H7 (cell line): ENCODE data around the genes EFHD2, CELA2A, UQCRHL and FAM131C.

GRCh38 chr1:15344866-15345564 lies 64.7 kb upstream of the EFHD2 start:
- RAMPAGE, long total RNA = no peak

GRCh38 chr1:15409357-15410038 lies at the start of gene EFHD2:
Gene EFHD2 (plus strand): TSS chr1:15409888.
- RAMPAGE, long total RNA = no peak

DNA sequence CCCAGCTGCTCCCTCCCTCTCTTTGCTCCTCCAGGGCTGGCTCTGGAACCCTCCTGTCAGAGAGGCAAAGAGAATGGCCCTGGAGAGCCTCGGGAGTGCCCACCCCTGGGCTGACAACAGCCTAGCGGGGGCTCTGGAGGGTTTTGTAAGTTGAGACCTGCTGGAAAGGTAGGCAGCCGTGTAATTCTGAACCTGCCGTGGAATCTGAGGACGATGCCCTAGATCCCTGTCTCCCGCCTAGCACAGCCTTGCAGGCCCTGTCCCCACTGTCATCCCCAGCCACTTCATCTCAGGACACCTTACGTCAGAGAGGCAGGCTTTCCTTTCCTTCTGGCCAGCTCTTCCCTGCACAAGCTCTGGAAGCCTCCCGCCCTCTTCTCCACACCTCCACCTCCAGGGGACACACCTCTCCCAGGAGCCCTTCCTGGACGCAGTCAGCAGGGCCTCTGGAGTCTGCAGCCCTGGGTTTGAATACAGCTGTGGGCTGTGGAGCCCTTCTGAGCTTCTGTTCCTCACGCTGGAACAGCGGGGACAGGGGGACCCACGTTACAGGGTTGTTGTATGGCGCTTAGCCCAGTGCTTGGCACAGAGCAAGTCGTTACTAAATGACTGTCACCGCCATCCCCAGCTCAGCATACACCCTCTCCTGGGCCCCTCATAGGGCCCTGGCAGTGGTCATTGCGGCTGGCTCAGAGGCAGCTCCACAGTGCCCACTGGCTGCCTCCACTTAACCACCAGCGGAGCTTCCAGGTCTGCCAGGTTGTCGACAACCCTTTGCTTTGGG lies 4.4 kb downstream of the EFHD2 start:
- RAMPAGE, long total RNA = no peak

- RAMPAGE, long total RNA = no peak
Observed at GRCh38 chr1:15428456-15429134, 9.6 kb upstream of the CTRC start.

GRCh38 chr1:15456616-15456948 lies at the start of gene CELA2A:
Gene CELA2A (plus strand): TSS chr1:15456732.
- RAMPAGE, long total RNA = no peak

GRCh38 chr1:15568476-15569156 lies 16.2 kb downstream of the AGMAT start:
- RAMPAGE, long total RNA = no peak

DNA sequence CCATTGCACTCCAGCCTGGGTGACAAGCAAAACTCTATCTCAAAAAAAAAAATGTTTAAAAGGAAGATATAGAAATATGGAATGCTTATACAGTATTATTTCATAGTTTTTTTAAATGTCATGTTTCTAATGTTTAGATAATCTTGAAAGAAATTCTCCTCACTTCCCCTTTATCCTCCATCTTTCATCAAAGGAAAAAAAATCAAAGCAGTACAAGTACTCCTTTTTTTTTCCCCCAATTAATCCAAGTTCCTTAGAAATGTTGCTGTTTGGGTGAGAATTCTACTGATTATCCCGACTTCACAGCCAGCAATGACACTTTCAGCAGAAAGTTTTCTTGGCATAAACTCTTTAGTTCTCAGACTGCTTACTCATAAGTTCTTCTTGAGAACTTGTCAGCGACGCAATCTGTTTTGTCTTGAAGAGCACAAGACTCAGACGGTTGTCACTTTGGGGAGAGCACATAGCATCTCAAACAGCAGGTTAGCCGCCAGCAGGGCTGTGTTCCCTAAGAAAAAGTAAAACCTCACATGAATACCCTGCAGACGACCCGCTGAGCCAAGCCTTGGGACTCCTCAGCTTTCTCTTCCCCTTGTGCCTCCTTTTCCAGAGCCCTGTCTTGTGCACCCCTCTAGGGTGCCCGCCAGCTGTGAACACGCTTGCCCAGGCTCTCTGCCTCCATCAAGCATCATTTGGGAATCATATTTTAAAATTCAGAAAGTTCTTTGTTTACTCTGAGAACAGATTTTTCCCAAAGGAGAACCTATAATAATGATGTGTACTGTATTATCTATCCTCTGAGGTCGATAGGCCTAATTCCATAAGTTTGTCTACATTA lies 11.4 kb downstream of the AGMAT start:
- RAMPAGE, long total RNA = no peak

DNA sequence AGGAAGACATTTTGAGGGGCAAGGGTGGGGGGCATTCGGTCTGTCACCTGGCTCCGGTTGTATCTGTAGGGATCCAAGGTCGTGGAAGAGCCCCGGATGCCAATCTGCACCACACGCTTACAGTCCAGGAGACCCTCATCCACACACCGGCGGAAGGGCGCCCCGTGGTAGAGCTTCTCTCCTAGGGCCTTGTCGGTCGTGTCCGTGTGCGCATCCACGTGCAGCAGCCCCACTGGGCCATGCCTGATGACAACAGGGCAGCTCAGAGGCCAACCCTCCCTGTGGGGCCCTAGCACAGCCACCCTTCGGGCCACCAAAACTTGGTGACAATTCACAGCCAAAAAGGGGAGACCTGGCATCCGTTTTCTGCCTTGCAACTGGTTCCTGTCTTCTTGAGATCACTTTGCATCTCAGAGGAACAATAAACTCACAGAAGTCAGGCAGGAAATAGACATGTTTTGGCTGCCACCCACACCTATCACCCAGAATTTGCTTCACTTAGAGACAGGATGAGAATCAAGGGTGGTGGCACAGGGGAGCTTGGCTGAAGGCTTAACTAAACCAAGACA lies 6.0 kb downstream of the AGMAT start:
- RAMPAGE, long total RNA = no peak

GRCh38 chr1:15651302-15652208 lies 8.0 kb upstream of the RSC1A1 start:
- RAMPAGE, long total RNA = no peak

GRCh38 chr1:15669655-15670370 lies 10.3 kb downstream of the RSC1A1 start:
- RAMPAGE, long total RNA = no peak

- RAMPAGE, long total RNA = no peak
Observed at GRCh38 chr1:15807396-15807981, at the start of gene UQCRHL. Gene UQCRHL (minus strand): TSS chr1:15807649.

GRCh38 chr1:15849027-15849219 lies 1.4 kb downstream of the SPEN start:
- RAMPAGE, long total RNA = no peak

DNA sequence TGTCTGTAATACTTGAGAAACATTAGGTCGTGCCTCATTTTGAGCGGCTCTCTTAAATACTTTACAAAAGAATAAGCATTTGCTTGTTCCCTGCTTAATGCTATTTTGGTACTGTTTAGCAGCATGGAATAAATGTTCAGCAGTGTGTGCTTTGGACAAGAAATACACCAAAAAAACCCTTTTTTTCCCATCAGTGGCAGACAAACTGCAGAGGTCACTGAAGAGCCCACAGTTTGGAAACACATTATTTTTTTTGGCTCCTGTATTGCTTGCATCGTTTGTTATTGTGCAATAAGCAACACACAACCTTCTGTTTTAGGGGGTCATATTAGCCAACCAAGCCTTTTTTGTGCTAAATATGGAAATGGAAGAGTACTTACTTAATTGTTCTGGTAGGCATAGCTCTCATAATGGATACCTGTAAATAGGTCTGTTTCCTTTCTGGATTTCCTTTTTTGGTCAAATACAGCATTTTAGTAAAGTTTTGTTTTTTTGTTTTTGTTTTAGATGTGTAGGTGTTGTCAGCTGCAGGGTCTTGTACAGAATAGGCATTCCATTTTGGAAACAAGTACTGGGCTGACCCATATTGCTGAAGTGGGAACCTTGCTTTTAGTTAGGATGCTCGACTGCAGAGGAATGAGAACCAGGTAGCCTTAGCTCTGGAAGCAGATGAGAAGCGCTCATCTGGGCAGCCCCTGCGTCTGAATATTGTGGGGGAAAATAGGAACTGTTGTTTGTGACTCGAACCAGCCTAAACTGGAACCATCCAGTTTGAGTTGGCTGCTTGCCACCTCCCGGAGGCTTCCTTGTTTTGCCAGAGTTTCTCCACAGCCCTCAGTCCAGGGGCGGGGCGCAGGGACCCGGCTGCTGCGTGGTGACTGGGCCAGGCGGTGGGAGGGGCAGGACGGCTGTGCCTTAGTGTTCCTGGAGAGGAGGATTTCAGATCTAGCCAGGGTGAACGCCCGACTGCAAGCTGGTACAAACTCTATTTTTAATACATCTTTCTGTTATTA lies 38.4 kb downstream of the SPEN start:
- RAMPAGE, long total RNA = no peak

GRCh38 chr1:15928440-15929579 lies 47.1 kb downstream of the ZBTB17 start:
- RAMPAGE, long total RNA = no peak

GRCh38 chr1:15937211-15937973 lies 38.5 kb downstream of the ZBTB17 start:
- RAMPAGE, long total RNA = no peak

DNA sequence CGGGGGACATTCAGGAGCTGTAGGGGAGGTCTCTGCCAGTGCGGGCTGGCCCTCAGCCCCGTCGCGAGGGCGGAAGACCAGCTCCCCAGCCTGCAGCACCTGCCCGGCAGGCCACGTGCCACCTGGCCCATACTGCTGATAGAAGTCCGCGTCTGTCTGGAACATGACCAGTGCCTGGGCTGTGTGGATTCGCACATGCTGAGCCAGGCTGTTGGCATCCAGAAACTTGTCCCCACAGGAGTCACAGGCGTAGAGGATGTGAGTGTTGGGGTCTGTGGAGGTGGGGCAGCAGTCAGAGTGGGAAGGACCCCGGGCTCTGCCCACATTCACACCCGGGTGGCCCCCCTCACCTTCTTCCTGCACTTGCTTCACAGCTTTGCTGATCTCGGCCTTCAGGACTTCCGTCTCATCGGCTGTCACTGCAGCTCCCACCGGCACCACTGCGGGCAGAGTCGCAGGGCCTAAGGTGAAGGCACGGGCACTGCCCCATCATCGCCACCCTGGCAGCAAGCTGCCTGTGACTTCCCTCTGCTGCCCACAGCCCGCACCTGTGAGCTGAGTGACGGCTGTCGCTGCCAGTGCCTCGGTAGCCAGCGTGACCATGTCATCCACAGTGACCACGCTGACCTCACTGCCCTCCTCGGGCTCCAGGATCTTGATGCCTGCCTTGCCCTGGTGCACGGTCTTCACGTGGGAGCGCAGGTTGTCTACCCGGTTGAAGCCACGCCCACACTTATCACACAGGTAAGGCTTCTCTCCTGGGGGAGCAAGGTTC lies 33.7 kb downstream of the ZBTB17 start:
- RAMPAGE, long total RNA = no peak

- RAMPAGE, long total RNA = no peak
Observed at GRCh38 chr1:15945428-15945956, 30.4 kb downstream of the ZBTB17 start.

DNA sequence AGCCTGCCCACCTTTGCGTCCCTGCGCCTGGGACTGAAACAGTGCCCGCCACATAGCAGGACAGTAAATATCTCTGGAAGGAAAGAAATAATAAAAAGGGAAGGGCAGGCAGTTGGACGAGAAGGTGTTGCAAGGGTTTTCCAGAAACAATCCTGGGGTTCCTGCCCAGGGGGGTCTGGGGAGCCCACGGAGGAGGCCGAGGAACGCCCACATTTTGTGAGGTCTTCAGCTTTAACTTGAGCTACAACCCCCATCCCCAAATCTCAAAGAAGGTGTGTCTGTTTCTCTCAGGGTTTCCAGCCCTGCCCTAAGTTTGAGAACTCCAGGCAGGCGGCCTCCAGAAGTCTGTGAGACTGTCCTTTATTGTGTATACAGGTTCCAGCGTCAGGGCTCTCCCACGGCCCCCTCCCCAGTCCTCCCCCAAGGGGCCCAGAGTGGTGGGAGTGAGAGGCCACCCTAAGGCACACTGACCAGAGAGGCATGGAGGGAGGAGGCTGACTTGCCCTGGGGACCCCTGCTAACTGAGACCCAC lies 4.1 kb downstream of the HSPB7 start:
- RAMPAGE, long total RNA = no peak

GRCh38 chr1:16073398-16074172 lies at the start of gene FAM131C:
Gene FAM131C (minus strand): TSS chr1:16073651.
- RAMPAGE, long total RNA = no peak

GRCh38 chr1:16143032-16144276 lies 12.4 kb downstream of the EPHA2 start:
- RAMPAGE, long total RNA = no peak